ENCODE measurements around the gene PARP6.

- RAMPAGE, long total RNA, result no peak
- RRBS, 2 experiments, result no CpG with 5 or more reads among the region's 6 CpGs
CAGE:
- cytosol, long polyA minus RNA, result no peak
- cytosol, long polyA plus RNA, result no peak
- long polyA plus RNA, result no peak
- nucleolus, long total RNA, result no peak
- nucleus, long polyA plus RNA, result no peak
- nucleus, long total RNA, result no peak
Observed at GRCh38 chr15:72084148-72085015, 33.6 kb downstream of the MYO9A start.

- RAMPAGE, long total RNA, result no peak
- RRBS, 2 experiments, result no CpG with 5 or more reads among the region's 11 CpGs
CAGE:
- cytosol, long polyA minus RNA, result no peak
- cytosol, long polyA plus RNA, result no peak
- long polyA plus RNA, result no peak
- nucleolus, long total RNA, result no peak
- nucleus, long polyA plus RNA, result no peak
- nucleus, long total RNA, result no peak
Observed at GRCh38 chr15:72167857-72168844, 29.4 kb downstream of the GRAMD2A start.

DNA sequence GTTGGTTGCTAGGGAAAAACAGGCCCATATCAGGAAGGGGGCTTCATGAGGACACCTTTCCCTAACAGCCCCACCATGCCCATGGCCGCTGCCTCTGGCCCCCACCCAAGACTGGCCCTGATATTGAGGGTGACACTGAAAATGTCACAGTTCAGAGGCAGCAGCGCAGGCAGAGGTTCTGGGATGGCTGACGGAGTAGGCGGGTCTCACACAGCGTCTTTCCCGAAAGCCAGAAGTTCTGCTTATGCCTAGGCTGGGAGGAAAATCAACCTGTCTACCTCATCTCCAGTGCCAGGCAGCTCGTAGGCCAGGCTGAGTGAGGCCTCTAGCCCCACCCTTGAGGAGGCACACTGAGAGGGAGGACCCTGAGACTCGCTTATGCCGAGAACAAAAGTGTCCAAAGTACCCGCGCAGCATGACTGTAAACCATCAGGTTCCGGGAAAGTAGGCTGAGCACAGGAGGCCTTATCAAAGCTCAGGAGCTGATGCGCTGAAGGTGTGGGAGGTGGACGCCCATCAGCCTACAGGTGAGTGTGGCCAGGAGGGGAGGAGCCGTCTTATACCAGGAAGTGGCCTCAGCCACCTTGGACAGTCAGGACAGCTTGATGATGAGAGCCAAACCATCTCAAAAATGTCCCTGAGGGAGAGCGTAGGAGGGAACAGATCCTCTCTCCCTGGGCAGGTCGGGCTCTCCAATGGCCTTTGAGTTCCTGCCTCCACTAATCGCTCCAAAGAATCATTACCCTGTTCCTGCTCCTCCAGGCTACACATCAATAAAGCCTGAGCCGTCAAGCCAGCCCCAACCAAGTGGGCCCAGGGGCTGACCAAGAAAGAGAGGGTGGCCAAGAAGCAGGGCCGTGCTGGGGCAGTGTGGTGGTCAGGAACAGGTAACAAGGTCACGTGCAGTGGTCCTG lies 27.4 kb downstream of the GRAMD2A start:
- RAMPAGE, long total RNA, result no peak
- RRBS, 2 experiments, result no CpG with 5 or more reads among the region's 21 CpGs
CAGE:
- cytosol, long polyA minus RNA, result no peak
- cytosol, long polyA plus RNA, result no peak
- long polyA plus RNA, result no peak
- nucleolus, long total RNA, result no peak
- nucleus, long polyA plus RNA, result no peak
- nucleus, long total RNA, result no peak

GRCh38 chr15:72179861-72180572 lies 17.6 kb downstream of the GRAMD2A start:
- RAMPAGE, long total RNA, result no peak
- RRBS, 2 experiments, result 73 to 80% methylated on average over 5 to 10 of the region's 18 CpGs
CAGE:
- cytosol, long polyA minus RNA, result no peak
- cytosol, long polyA plus RNA, result no peak
- long polyA plus RNA, result no peak
- nucleolus, long total RNA, result no peak
- nucleus, long polyA plus RNA, result no peak
- nucleus, long total RNA, result no peak

DNA sequence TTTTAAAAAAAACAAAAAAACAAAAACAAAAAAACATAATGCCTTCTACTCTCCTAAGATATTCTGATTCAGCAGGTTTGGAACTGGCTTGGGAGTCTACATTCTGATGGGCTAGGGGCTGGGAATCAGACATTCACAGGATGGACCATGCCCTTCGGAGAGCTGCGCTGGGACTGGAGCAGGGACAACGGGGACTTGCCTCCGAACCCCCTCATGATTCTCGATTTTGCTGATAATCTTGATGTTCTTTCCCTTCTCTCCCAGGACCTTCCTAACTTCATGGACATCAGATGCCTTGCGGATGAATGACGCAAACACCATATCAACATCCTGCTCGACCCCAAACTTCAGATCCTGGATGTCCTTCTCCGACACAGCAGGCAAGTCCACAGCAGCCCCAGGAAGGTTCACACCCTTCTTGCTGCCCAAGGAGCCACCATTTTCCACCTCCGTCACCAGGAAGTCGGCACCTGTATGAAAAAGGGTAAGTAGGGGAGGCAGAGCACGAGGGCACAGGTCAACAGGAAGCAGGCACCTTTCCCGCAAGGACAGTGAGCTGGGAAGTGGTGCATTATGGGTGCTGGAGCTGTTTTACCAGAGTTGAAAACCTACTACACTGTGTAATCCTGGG lies 10.9 kb upstream of the GRAMD2A start:
- RAMPAGE, long total RNA, result no peak
- RRBS, 2 experiments, result no CpG with 5 or more reads among the region's 13 CpGs
CAGE:
- cytosol, long polyA minus RNA, result no peak
- cytosol, long polyA plus RNA, result no peak
- long polyA plus RNA, result no peak
- nucleolus, long total RNA, result no peak
- nucleus, long polyA plus RNA, result no peak
- nucleus, long total RNA, result no peak

DNA sequence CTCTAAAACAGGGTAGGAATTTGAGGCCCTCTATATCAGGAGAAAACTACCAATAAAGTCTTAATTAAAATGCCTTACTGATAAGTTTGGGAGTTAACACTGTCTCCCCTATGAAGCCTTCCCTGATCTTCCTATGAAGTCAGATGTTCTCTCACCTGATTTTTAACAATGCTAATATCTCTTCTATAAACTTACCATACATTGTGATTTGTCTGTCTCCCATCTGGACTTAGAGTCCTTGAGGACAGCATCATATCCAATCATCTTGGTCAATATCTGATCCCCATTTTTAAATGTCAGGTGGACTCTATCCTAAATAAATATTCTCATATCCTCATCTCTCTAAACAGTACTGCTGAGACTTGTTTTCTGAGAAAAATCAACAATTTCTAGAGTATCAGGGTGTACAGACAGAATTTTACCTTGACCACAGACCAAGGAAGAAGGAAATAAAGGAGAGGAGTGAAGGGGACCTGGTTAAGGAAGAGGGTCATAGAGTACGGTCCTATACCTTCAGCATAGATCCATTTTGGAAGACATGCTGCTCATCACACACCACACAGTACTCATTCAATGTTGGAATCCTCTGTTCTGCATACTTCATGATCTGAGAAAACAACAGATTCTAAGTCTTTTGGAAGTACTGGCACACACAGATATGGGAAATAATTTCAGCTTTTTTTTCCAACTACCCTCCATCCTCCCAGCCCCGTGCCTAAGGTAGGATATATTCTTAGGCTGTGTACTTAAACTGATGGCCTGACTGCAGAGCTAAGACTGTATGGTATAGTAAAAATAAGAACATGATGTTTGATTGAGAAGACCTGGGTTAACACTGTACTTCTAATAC lies 14.6 kb downstream of the PARP6 start:
- RAMPAGE, long total RNA, result no peak
- RRBS, 2 experiments, result no CpG with 5 or more reads among the region's 2 CpGs
CAGE:
- cytosol, long polyA minus RNA, result no peak
- cytosol, long polyA plus RNA, result no peak
- long polyA plus RNA, result no peak
- nucleolus, long total RNA, result no peak
- nucleus, long polyA plus RNA, result no peak
- nucleus, long total RNA, result no peak

DNA sequence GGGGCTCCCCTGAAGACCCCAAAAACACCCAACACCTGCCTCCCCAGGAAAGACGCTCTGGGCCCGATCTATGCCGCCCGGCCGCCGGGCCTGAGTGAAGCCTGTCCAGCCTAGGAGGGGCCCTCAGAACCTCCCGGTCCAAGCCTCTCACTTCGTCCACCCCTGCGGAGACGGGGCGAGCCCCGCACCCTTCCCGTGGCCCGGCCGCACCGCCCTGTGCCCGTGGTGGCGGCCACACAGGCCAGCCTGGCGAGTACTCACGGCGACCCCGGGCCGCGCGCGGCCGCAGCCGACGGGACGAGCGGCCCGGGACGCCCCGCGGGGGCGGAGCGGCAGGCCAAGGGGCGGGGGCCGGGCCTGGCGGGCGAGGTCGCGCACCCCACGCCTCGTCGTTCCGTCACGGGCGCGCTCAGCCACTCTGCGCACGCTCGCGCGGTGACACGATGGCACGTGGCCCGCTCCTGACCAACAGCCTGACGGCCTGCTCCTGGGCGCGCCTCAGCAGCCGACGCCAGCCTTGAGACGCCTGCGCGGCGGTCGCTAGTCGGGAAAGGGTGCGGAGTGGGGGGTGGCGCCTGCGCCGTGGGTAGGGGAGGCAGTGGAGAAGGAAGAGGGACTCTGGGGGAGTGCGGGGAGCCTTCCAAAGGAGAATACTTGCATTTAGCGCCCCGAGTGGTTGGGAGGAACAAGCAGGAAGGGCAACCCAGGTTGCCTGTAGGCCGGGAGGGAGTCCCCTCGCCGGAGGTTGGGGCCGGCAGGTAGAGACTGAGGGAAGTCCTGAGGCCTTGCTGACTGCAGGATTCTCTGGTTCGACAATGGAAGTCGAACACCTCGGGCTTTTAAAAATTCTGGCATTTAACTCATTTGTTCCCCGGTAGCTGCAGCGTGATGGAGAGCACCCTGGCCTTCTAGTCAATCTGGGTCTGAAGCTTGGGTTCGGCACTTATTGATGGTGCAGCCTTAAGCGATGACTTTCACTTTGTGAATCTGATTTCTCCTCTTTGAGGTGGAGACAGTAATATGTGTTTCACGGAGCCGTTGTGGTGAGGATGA lies at the start of gene PARP6:
Gene PARP6, minus strand, starts transcription at position 313 of the 1,053 bp plus-strand sequence.
- RAMPAGE, long total RNA, result no peak
- RRBS, 2 experiments, result 1 to 2% methylated on average over 34 to 39 of the region's 89 CpGs
CAGE:
- cytosol, long polyA minus RNA, result no peak
- cytosol, long polyA plus RNA, result no peak
- long polyA plus RNA, result no peak
- nucleolus, long total RNA, result no peak
- nucleus, long polyA plus RNA, result no peak
- nucleus, long total RNA, result no peak

GRCh38 chr15:72370182-72370487 lies 5.7 kb downstream of the HEXA start:
- RAMPAGE, long total RNA, result no peak
- RRBS, 2 experiments, result no CpG with 5 or more reads among the region's 3 CpGs
CAGE:
- cytosol, long polyA minus RNA, result no peak
- cytosol, long polyA plus RNA, result no peak
- long polyA plus RNA, result no peak
- nucleolus, long total RNA, result no peak
- nucleus, long polyA plus RNA, result no peak
- nucleus, long total RNA, result no peak

- RAMPAGE, long total RNA, result no peak
- RRBS, 2 experiments, result no CpG with 5 or more reads among the region's 2 CpGs
CAGE:
- cytosol, long polyA minus RNA, result no peak
- cytosol, long polyA plus RNA, result no peak
- long polyA plus RNA, result no peak
- nucleolus, long total RNA, result no peak
- nucleus, long polyA plus RNA, result no peak
- nucleus, long total RNA, result no peak
Observed at GRCh38 chr15:72477263-72478003, 3.3 kb downstream of the ARIH1 start.

- RAMPAGE, long total RNA, result no peak
- RRBS, 2 experiments, result no CpG with 5 or more reads among the region's 17 CpGs
CAGE:
- cytosol, long polyA minus RNA, result no peak
- cytosol, long polyA plus RNA, result no peak
- long polyA plus RNA, result no peak
- nucleolus, long total RNA, result no peak
- nucleus, long polyA plus RNA, result no peak
- nucleus, long total RNA, result no peak
Observed at GRCh38 chr15:72480840-72482072, 7.1 kb downstream of the ARIH1 start.

GRCh38 chr15:72493877-72494848 lies 20.0 kb downstream of the ARIH1 start:
- RAMPAGE, long total RNA, result no peak
- RRBS, 2 experiments, result no CpG with 5 or more reads among the region's 10 CpGs
CAGE:
- cytosol, long polyA minus RNA, result no peak
- cytosol, long polyA plus RNA, result no peak
- long polyA plus RNA, result no peak
- nucleolus, long total RNA, result no peak
- nucleus, long polyA plus RNA, result no peak
- nucleus, long total RNA, result no peak

- RAMPAGE, long total RNA, result no peak
- RRBS, 2 experiments, result no CpG with 5 or more reads among the region's 13 CpGs
CAGE:
- cytosol, long polyA minus RNA, result no peak
- cytosol, long polyA plus RNA, result no peak
- long polyA plus RNA, result no peak
- nucleolus, long total RNA, result no peak
- nucleus, long polyA plus RNA, result no peak
- nucleus, long total RNA, result no peak
Observed at GRCh38 chr15:72504177-72504716, 30.1 kb downstream of the ARIH1 start.

DNA sequence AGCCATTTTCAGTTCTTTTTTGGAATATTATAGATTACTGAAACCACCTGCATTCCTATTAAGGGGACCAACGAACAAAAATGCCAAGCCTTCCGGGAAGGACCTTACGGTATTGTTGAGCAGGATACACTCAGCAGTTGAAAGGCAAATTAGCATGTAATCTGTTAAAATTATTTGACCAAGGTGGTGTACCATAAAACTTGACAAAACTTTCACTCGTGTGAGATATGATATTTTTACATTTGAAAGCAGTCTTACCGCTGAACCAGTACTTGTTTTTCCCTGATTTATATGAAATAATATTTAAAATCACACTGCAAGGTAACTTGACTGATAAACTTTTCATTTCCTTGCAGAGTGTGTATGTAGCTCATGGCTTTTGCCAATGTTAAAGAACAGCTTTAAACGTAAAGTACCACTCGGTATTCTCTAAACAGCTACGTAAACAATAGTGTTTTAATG lies 1.4 kb downstream of the NEO1 start:
- RAMPAGE, long total RNA, result no peak
- RRBS, 2 experiments, result no CpG with 5 or more reads among the region's 8 CpGs
CAGE:
- cytosol, long polyA minus RNA, result no peak
- cytosol, long polyA plus RNA, result no peak
- long polyA plus RNA, result no peak
- nucleolus, long total RNA, result no peak
- nucleus, long polyA plus RNA, result no peak
- nucleus, long total RNA, result no peak

GRCh38 chr15:73141045-73141781 lies 89.0 kb downstream of the NEO1 start:
- RAMPAGE, long total RNA, result no peak
- RRBS, 2 experiments, result no CpG with 5 or more reads among the region's 2 CpGs
CAGE:
- cytosol, long polyA minus RNA, result no peak
- cytosol, long polyA plus RNA, result no peak
- long polyA plus RNA, result no peak
- nucleolus, long total RNA, result no peak
- nucleus, long polyA plus RNA, result no peak
- nucleus, long total RNA, result no peak

DNA sequence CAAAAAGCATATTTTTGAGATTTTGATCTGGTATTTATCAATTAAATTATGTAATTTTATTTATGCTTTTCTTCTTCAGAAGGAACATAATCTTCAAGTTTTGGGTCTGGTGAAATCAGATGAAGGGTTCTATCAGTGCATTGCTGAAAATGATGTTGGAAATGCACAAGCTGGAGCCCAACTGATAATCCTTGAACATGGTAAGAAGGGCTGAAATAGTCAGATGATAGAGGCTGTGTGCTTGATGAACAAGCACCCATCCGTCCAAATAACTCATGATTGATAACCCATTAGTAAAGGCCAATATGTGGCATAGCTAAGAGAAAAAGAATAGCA lies 125.9 kb downstream of the NEO1 start:
- RAMPAGE, long total RNA, result no peak
- RRBS, 2 experiments, result no CpG with 5 or more reads among the region's 1 CpG
CAGE:
- cytosol, long polyA minus RNA, result no peak
- cytosol, long polyA plus RNA, result no peak
- long polyA plus RNA, result no peak
- nucleolus, long total RNA, result no peak
- nucleus, long polyA plus RNA, result no peak
- nucleus, long total RNA, result no peak

GRCh38 chr15:73266288-73266586 lies 102.5 kb downstream of the HCN4 start:
- RAMPAGE, long total RNA, result no peak
- RRBS, 2 experiments, result no CpG with 5 or more reads among the region's 2 CpGs
CAGE:
- cytosol, long polyA minus RNA, result no peak
- cytosol, long polyA plus RNA, result no peak
- long polyA plus RNA, result no peak
- nucleolus, long total RNA, result no peak
- nucleus, long polyA plus RNA, result no peak
- nucleus, long total RNA, result no peak

DNA sequence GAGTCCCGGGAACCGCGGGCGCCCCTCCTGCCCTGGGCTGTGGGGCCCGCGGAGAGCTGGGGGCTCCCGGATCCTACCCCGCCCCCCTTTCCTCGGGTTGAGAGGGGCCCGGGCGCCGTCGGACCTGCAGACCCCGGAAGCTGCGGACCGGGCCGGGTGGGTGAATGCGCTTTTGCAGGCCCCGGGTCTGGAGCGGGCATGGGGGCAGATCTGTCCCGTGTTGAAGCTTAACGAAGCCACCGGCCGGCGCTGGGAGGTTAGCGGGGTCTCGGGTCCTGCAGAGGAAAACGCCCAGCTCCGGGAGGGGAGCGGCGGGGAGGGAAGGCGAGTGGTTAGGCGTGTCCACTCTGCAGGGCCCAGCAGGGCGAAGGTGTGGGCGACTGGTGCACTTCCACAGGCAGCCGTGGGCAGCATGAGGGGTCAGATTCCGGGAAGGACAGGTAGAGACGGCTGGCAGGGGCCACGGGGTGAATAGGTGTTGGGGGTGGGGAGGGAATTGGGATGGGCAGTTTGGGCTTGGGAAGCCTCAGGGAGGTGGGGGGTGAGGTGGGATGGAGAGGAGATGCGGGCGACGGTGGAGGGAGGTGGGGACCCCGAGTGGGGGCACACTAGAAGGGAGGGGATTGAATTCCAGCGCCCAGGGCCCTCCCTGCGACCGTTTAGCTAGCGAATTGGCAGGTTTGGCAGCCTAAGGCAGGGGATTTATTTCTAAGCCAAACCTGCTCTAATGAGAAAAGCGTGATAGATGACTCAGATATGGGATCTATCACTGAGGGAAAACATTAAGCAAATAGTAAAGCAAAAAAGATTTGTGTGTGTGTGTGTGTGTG lies 676 bp downstream of the CD276 start:
- RAMPAGE, long total RNA, result no peak
- RRBS, 2 experiments, result 1 to 23% methylated on average over 18 to 20 of the region's 48 CpGs
CAGE:
- cytosol, long polyA minus RNA, result no peak
- cytosol, long polyA plus RNA, result no peak
- long polyA plus RNA, result no peak
- nucleolus, long total RNA, result no peak
- nucleus, long polyA plus RNA, result no peak
- nucleus, long total RNA, result no peak

DNA sequence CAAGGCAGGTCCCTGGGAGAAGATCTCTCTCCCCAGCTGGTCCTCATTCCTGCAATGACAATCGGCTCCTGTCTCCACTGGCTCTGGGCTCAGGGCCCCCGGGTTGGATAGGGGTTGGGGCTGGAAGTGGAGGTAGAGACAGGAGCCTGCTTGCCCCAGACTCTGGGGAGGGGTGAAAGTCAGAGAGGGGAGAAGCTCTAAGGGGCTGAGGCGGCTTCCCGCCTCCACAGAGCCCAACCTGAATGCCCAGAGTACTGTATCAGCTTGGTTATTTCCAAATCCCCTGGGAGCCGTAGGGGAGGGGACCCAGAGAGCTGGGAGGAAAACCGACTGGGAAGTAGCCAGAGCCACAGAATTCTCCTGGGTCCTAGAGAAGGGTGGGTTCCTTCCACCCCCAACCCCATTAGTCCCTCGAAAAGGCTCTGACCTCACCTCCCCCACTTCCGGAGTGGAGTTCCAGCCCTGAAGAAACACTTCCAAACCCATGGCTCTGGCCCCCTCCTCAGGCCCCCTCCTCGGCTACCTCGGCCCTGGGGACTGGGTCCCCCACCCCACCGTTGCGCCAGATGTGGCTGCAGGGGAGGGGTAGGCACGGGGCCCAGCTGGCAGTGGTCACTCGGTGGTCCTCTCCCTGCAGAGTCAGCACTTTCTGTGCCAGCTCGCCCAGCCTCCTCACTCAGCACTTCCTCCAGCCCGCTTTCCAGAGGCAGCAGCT lies 3.7 kb upstream of the LOXL1 start:
- RAMPAGE, long total RNA, result no peak
- RRBS, 2 experiments, result no CpG with 5 or more reads among the region's 16 CpGs
CAGE:
- cytosol, long polyA minus RNA, result no peak
- cytosol, long polyA plus RNA, result no peak
- long polyA plus RNA, result no peak
- nucleolus, long total RNA, result no peak
- nucleus, long polyA plus RNA, result no peak
- nucleus, long total RNA, result no peak

DNA sequence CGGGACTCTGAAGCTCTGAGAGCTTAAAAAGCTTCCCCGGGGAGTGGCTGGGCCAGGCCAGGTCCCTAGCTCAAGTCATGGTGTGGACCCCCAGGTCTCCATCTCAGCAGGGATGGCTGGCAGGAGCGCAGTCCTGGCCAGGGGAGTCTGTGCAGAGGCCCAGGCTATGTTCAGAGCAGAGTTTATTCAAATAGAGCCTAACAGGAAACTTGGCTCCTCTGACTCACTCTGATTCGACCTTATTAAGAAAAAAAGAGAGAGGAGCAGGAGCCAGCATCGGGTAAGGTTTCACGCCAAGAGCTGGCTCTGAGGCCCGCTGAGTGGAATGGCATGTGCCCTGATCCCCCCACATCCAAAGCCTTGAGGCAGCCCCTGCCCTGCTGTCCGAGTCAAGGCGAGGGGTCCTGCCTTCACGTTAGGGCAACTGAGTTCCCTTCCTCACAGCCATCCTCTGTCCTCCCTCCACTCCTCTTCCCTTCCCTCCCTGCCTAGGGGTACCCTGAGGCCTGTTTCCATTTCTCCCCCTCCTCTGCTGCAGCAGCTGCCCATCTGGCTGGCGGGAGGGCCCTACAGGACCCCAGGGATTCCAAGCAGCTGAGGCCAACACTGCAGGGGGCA lies 1.9 kb upstream of the LOXL1 start:
- RAMPAGE, long total RNA, result no peak
- RRBS, 2 experiments, result no CpG with 5 or more reads among the region's 11 CpGs
CAGE:
- cytosol, long polyA minus RNA, result no peak
- cytosol, long polyA plus RNA, result no peak
- long polyA plus RNA, result no peak
- nucleolus, long total RNA, result no peak
- nucleus, long polyA plus RNA, result no peak
- nucleus, long total RNA, result no peak